Thoracic aorta (tissue), 1 donor: ENCODE measurements around a stretch of chr1.

DNA sequence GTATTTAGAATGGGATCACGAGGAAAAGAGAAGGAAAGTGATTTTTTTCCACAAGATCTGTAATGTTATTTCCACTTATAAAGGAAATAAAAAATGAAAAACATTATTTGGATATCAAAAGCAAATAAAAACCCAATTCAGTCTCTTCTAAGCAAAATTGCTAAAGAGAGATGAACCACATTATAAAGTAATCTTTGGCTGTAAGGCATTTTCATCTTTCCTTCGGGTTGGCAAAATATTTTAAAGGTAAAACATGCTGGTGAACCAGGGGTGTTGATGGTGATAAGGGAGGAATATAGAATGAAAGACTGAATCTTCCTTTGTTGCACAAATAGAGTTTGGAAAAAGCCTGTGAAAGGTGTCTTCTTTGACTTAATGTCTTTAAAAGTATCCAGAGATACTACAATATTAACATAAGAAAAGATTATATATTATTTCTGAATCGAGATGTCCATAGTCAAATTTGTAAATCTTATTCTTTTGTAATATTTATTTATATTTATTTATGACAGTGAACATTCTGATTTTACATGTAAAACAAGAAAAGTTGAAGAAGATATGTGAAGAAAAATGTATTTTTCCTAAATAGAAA is 38.5 kb downstream of the CD55 start:
- RAMPAGE, long total RNA = no peak

DNA sequence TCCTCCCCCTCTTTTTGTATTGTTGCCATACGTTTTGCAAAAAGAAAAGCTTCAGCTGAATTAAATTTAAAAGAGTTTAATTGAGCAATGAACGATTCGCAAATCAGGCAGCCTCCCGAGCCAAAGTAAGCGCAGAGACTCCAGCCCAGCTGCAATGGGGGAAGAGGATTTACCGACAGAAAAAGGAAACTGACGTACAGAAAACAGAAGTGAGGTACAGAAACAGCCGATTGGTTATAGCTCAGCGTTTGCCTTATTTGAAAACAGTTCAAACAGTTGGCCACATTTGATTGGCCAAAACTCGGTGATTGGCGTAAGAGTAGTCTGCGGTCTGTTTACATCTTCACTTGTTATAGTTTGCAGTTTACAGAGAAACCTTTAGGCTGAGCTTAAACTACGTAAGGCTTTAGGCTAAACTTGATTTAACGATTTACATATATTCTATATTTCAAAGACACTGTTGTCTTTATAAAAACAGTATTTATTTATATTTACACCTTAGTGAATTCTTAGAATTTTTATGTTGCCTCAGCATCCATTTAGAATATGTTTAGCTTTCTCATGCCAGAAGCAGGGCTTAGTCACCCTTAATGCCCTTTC is 23.7 kb downstream of the CR1 start:
- RAMPAGE, long total RNA = no peak

GRCh38 chr1:207809073-207809506 is 57.2 kb downstream of the CD46 start:
- RAMPAGE, long total RNA = no peak

DNA sequence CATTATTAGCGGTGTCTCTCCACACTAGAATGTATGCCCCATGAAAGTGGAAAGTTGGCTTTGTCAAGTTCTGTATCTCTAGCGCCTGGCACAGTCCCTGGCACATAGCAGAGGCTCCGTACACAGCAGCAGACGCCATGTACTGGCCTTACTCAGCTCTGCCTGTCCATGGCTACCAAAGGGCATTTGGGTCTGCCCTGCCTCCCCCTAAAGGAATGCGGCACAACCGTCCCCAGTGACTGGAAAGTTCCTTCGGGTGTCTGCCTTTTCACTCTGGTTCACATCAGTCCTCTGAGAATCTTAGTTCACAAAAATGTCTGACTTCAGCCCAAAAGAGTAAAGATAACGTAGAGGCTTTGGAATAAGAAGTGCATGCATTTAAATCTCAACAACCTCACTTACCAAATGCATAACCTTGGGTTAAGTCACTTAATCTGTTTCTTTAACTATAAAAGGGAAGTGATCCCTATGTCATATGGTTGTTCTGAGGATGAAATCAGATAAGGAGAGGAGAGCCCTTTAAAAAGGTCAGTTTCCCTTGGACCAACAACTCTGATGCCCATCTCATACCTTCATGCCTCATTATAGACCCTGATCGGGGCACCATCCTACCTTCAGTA is 61.1 kb downstream of the CD46 start:
- RAMPAGE, long total RNA = start-site peak on the minus strand centred at position 307 of the sequence, 64 bp wide, 22 reads

DNA sequence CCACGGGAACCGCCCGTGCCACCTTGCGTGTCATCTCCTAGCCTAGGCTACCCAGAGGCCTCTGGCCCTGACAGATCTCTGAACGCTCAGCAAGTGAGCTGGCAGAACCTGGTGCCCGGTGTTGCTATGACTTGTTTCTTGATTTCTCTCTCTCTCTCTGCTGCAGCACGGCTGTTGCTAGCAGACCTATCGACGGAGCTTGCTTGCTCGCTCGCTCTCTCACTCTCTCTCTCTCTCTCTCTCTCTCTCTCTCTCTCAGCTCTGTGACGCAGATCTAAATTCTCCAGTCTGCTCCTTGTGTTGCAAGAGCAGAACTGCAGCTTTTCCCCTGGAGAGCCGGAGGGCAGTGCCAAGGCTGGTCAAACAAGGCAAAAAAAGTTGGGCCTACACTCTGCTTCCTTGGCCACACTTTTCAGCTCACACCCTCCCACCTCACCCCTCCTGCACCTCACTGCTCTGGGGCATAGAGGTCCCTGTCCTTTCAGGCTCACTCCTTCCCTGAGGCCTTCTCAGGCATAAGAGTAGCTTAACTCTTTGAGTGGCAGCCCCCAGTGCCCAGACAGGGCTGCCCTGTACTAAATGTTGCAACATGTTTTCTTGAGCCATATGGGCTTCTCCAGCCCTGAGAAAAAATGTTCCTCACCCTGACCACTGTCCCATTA is 72.1 kb downstream of the CD46 start:
- RAMPAGE, long total RNA = start-site peak on the minus strand centred at position 212 of the sequence, 117 bp wide, 130 reads

GRCh38 chr1:207825679-207826290 is 73.9 kb downstream of the CD46 start:
- RAMPAGE, long total RNA = no peak

GRCh38 chr1:207831482-207831817 is 79.5 kb downstream of the CD34 start:
- RAMPAGE, long total RNA = no peak

- RAMPAGE, long total RNA = no peak
These were observed 49.3 kb downstream of the CD34 start for GRCh38 chr1:207861549-207862194.

DNA sequence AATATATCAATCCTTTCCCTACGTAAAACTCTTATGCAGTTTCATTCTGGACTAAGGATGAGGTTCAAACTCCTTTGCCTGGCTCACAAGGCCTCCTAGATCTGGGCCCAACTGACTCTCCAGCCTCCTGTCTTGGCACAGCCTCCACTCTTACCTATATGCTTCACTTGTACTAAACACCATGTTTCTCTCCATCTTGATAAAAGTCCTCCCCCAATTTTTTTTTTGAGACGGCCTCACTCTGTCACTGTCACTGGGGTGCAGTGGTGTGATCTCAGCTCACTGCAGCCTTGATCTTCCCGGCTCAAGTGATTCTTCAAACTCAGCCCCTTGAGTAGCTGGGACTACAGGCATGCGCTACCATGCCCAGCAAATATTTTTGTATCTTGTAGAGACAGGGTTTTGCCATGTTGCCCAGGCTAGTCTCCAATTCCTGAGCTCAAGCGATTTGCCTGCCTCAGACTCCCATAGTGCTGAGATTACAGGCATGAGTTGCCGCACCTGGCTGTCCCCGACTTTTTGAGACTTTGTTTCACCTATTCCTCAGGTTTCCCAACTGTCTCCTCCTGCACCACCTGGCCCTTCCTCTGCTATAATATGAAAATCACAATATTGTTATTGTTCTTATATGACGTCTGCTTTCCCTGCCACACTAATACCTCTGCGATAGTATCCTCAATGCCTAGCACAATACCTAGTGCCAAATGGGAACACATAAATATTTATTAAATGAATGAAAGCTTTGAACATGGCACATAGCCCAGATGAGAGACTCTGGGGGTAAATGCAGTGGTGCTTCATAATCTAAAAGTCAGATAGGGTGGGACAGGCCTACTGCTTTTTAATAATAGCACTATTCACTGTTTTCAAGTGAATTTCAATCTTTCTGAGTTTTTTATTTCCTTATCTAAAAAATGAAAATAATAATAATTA is 39.6 kb downstream of the CD34 start:
- RAMPAGE, long total RNA = no peak

DNA sequence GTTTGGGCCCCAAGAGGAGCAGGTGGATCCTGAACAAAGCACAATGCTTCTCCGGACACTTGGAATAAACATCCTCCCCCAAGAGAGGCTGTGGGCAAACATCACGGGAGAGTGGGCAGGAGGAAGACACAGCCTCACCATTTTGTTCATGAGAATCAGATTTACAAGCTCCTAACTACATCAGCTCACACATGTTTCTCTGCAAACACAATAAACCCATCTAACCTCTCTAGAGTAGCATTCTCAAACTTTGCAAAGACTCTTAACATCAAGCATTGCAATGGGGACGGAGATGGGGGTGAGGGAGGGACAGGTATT is 18.0 kb downstream of the CD34 start:
- RAMPAGE, long total RNA = no peak

DNA sequence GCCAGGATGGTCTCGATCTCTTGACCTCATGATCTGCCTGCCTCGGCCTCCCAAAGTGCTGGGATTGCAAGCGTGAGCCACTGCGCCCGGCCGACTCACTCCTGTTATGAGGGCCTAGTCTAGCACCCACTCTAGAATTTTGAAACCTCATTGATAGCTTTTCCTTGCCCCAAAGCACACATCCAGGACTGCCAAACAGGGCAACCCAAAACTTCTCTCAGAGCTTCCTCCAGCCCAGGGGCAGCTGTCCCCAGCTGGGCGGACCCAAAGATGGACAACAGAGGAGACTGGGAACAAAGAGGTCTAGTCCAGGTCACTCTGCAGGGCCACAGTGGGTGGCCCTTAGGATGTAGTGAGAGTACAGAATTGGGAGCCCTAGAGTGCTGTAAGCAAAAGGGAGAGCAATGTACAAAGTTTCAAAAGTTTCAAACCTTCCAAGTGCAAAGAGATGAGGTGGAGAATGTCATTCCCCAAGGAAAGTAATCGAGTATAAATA is 1.3 kb downstream of the CD34 start:
- RAMPAGE, long total RNA = no peak

- RAMPAGE, long total RNA = no peak
These were observed 150.0 kb downstream of the PLXNA2 start for GRCh38 chr1:208094068-208094766.

GRCh38 chr1:208165524-208166193 is 78.5 kb downstream of the PLXNA2 start:
- RAMPAGE, long total RNA = no peak

GRCh38 chr1:208181090-208181456 is 63.1 kb downstream of the PLXNA2 start:
- RAMPAGE, long total RNA = no peak

- RAMPAGE, long total RNA = no peak
These were observed 16.8 kb downstream of the PLXNA2 start for GRCh38 chr1:208227381-208227735.

- RAMPAGE, long total RNA = no peak
These were observed 11.7 kb upstream of the PLXNA2 start for GRCh38 chr1:208255938-208256169.

DNA sequence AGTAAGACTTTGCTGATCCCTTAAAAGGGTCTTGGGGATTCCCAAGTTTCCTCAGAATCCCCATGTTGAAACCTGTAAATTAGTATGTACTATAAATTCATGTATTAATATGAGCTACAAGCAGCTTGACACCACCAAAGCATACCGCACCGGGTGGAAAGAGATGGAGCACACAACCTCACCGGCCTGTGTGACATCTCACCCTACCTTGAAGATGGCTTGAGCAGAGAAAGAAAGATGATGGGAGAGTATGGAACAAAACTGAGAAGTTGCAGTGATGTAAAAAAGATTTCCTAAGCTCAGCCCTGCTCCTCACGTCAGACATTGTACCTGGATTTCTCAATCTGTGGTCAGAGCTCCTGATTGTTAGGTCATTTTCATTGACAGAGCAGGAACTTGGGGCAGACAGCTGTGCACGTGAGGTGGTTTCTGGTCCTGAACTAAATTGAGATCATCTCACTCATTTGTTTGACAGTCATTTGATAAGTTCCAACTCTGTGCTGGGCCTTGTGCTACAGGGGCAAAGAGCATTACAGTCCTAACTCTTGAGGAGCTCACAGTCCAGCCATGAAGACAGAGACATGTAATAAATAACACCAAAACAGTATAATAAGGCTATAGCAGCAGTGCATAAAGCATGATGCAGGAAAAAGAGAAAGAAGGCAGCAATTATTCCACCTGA is 10.2 kb downstream of the TRAF3IP3 start:
- RAMPAGE, long total RNA = no peak

DNA sequence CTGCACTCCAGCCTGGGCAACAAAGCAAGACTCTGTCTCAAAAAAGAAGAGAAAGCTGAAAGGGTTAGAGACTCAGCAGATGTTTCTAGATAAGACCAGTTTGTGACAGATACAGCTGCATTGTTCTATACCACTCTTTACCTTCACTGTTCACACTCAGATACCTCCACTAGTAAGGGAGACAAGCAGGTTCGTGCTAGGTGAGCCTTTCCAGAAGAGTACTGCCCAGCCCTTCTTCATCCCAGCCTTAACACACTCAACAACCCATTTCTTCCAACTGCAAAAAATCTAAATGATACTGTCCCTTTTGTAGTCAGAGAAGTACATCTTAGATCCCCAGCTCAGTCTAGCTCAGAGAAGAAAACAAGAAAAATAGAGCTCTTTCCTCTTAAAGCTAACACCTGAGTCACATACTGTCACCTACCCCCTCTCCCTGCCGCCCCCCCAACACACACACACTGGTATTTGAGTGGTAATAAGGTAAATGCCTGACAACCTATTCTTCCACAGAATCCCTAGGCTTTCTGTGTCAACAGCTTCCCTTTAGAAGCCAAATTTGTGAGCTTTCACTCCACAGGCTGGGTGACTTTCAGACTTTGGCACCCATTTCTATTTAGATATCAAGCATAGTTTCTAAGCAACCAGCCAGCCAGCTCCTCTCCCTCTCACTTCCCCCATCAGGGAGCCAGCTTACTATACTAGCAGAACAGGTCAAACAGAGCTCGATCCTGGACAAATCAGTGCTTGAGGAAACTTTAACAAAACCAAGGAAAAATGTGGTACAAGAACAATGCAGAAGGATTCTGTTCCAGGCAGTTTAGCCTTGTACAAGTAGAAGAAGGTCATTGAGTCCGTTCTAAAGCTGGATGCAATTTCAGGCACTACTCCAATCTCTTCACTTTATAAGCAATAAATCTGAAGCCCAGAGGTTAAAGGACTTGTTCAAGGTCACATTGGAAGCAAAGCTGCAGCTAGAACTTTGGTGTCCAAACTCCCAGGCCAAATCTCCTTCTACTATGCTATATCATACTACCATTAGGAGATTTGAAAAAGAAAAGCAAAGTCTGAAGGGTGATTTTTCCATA is 3.2 kb upstream of the C1orf74 start:
- RAMPAGE, long total RNA = no peak

DNA sequence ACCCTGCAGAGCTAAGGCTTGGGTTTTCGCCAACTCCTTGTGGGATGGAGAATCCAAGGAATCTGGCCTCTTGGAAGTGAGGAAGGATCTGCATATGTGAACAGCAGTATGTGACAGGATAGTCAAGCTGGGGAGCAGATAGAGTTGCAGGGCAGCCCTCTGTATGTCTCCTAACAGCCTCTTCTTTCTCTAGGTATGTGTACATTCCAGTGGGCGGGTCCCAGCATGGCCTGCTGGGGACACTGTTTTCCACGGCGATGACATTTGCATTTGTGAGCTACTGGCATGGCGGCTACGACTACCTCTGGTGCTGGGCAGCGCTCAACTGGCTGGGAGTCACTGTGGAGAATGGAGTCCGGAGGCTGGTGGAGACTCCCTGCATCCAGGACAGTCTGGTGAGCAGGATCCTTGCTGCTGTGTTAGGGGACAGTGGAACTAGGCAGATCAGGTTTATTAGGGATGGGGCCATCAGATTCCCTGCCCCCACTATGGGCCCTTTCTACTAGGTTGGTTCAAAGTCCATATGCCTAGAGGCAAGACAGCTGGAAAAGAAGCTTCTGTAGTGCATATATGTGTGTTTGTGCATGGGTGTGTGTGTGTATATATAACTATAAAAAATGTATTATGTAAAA is 259.1 kb downstream of the HHAT start:
- RAMPAGE, long total RNA = no peak

DNA sequence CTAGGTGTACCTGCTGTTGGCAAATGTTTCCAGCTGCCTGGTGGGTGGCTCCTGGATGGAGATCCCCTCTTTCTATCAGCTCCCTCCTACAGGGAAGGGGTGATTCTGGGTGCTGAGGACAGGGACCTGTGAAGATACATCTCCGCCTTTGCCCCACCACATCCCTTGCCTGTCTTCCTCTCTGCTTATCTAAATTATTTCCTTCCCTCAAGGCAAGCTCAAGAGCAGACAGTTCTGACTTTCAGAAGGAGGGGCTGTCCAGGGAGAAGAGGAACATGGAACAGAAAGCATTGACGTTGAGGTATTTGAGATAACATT is 381 bp upstream of the RD3 start:
- RAMPAGE, long total RNA = no peak